Mucosa of descending colon (tissue), 1 donor: ENCODE results near the genes SLC39A6 and RIT2.

GRCh38 chr18:36128843-36129602, at the start of gene SLC39A6:
SLC39A6 (minus strand) TSS chr18:36129340.
- PRO-cap: bidirectional peak, plus-strand start at chr18:36129454, minus-strand start at chr18:36129326

DNA sequence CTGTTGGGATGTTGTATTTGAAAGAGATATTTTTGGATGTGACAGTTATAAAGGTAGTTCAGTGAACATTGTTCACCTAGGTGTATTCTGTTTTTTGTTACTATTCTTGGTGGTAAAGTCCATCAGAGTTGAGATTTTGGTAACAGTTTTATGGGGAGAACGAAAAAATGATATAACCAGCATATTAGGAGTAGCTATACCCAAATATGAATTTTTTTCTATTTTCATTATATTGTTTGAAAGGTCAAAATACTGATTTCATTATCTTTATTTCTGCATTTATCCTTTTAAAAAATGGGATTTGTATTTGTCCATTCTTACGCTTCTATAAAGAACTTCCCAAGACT, 14.3 kb downstream of the ELP2 start:
- PRO-cap: no peak

DNA sequence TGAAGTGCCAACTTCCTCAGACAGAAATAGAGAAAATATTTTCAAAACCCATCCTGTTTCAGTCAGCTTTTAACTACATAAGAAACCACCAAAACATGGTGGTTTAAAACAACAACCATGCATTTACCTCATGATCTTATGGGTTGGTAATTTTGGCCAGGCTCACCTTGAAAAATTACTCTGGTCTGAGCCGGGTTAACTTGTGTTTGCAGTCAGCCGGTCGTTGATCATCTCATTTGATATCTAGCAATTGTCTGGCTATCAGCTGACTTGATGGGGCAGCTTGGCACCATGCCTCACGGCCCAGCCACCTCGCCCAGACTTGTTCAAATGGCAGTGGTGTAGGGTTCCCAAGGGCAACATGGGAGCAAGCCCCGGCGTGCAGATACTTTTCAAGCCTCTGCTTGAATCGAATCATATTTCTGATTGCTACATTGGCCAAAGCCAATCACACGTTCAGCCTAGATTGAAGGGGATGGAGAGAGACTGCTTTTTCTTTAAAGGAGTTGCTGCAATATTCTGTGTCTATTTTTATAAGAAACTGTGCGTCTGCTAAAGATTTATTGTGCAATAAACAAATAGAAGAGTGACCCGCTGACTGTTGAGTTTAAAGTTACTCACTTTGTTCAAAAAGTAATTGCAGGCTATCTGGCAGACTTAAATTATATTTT, 156.5 kb downstream of the TPGS2 start:
- PRO-cap: no peak

- PRO-cap: no peak
Observed at GRCh38 chr18:36724391-36725206, 104.2 kb downstream of the TPGS2 start.

DNA sequence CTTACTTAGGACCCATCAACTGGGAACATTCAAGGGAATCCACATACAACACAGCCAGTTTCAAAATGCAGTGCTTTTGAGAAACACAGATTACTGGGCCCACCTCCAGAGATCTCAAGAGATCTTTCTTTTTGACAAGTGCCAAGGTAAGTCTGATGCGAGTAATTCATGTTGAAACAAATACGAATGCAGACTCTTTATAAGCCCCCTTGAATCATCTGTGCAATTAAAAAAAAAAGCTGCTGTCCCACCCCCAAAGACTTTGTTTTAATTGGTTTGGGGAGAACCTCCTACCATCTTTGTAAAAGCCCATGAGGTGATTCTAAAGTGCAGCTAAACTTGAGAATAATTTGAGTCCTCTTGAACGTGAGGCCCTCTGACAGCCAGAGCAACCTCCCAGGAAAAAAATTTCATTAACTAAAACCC, 1034.4 kb upstream of the PIK3C3 start:
- PRO-cap: no peak

GRCh38 chr18:42298683-42299309, 343.8 kb downstream of the PIK3C3 start:
- PRO-cap: no peak

DNA sequence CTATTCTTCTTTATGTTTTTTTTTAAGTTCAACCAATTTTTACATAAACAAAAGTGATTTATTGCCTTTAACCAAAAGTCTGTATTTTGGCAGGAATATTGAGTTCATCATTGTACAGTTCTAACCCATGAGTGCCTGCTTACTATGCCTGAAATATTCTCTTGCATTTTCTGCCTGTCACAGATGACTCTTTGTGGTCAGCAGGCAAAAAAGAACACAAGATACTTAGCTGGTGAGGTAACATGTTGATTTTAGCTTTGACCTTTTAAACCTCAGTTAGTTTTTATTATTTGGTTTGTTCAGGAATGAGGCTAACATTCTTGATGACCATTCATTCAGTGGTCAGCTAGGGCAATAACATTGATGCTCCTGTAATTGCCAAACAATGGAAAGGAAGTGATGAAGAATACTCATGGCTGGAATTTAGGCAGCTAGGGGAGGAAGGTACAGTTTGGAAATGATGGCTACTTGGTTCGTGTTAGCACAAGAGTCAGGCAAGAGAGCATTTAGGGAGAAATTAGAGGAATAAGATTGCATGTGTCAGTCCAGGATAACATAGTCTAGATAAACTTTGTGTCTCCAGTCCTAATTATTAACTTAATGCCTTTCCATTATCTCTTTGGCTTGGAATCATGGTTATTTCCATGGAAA, 491.2 kb downstream of the PIK3C3 start:
- PRO-cap: no peak

- PRO-cap: no peak
Observed at GRCh38 chr18:43115039-43116019, at the start of gene RIT2. RIT2 (minus strand) TSS chr18:43115685.

DNA sequence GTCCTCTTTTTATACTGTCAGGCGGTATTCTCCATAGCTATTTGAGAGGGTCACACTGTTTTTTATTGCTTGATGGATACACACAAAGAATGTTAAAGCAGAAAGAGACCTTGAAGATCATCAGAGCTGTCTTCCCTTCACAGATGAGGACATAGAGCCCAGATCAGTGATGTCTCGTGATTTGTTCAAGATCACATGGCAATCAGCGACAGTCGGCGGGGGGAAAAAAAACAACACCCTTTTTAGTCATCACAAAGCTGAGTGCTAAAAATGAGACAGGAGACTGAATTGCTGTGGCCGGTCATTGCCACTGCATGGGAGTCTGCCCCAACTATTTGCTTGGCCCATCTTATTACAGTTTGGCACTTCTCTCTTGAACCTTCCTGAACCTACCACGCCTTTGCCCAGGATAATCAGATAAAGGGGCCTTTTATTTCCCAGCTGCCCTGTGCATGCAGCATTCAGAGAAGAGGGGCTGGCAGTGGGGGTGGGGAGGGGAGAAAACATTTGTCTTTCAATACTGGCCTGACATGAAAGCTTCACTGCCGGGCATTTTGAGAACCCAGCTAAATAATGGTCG, 42.7 kb downstream of the SETBP1 start:
- PRO-cap: no peak

GRCh38 chr18:44742536-44743411, 62.1 kb downstream of the SETBP1 start:
- PRO-cap: no peak

DNA sequence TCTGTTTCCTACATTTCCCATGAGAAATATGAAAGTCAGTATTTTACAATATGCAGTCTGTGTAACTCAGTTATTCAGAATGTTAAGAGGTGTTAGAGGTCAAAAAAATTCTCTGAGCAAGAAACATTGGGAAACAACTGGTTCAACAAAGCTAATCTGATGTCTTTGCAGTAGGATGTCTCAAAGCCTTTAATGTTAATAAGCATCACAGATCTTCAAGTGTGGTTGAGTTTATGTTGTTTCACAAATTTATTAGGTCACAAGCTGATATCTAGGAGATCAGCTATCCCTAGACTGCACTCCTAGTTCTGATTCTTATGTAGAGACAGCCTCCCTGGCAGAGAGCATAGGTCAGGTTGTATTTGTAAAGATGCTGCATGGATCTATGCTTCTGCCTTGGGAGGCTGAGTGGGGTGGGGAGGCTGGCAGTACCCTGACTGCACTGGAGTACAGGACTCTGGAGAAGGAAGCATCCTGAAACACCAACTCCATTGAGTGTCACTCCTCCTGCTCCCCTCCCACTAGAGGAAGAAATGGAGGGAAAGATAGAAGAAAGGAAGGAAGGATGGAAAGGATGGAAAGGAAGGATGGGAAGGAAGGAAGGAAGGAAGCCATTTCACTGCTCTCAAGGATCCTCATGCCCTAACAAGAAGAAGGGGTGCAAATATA, 67.1 kb downstream of the SETBP1 start:
- PRO-cap: no peak

DNA sequence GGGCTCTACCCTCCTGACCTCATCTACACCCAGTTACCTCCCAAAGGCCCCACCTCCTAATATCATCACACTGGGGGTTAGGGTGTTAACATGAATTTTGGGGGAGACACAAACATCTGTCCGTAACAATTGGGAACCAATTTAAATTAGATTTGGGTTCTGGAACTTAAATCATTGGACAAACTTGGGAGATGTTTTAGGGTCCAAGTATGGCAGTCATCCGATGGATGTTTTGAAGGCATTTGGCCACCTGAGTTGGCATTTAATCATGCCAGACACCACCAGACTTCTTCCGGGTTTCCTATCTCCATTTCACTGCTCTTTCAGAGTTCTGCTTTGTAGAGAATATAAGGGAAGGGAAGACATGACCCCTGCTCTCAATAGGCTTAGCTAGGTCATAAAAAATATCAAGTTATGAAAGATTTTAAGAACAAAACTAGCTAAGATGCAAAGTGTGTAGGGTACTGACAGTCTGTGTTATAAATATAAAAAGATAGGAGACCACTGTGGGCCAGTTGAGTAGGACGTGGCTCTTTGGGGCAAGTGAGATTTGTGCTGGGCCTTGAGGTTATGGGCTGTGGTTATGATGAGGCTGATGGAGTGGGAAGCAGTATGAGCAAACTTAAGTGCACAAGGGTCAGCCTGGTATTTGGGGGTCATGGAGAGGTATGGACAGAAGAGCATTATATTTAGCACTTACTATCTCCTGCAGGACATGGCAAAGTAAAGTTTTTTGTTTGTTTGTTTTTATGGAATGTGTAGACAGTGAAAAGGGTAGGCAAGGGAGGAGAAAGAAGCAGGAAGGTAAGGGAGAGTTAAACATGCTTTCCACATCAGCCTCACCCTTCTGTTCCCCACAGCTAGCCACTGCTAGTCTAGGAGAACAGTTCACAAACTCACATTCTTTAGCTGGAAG, 70.0 kb downstream of the SETBP1 start:
- PRO-cap: no peak

- PRO-cap: no peak
Observed at GRCh38 chr18:44881121-44881640, 200.5 kb downstream of the SETBP1 start.

DNA sequence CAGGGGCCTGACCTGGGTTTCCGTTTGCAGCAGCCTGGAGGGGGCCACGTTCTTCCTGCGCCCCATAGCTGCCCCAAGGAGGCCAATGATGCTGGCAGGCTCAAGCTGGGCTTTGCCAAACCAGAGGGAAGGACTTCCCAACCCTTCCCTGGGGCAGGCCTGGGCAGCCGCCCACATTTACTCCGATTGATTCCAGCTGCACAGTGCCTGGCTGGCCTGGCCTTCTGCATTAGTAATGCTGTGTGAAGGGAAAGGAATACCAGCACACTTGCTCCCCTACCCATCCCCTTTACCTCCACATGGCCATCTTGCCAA, 360.6 kb upstream of the SLC14A2 start:
- PRO-cap: no peak

DNA sequence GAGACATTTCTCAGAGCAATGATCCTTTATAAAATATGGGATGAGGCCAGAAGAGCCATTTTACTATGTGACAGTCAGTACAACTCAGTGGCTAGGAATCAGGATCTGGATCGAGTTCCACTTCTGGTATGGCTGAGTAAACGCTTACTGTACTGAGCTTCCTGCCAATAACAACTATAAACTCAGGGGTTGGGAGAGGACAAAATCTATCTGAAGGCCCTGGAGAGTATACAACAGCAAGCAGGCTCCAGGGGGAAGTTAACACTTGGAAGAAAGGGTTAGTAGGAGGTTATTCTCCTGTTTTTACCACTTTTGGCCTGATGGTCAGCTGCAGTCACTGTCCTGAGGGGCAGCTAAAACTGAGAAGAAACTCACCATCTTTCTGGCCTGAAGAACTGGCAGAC, 22.3 kb upstream of the SIGLEC15 start:
- PRO-cap: no peak

GRCh38 chr18:46051758-46052688, 20.0 kb downstream of the PSTPIP2 start:
- PRO-cap: no peak

GRCh38 chr18:46061183-46061697, 10.8 kb downstream of the PSTPIP2 start:
- PRO-cap: no peak

DNA sequence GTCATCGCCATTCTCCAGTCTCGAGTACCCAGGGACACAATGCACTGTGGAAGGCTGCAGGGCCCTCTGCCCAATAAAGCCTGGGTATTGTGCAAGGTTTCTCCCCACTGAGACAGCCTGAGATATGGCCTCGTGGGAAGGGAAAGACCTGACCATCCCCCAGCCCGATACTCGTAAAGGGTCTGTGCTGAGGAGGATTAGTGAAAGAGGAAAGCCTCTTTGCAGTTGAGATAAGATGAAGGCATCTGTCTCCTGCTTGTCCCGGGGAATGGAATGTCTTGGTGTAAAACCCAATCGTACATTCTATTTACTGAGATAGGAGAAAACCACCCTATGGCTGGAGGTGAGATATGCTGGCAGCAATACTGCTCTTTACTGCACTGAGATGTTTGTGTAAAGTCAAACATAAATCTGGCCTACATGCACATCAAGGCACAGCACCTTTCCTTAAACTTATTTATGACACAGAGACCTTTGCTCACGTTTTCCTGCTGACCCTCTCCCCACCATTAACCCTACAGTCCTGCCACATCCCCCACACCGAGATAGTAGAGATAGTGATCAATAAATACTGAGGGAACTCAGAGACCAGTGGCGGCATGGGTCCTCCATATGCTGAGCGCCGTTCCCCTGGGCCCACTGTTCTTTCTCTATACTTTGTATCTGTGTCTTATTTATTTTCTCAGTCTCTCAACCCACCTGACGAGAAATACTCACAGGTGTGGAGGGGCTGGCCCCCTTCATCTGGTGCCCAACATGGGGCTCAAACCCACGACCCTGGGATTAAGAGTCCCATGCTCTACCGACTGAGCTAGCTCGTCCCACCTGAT, 9.3 kb downstream of the ATP5F1A start:
- PRO-cap: no peak

DNA sequence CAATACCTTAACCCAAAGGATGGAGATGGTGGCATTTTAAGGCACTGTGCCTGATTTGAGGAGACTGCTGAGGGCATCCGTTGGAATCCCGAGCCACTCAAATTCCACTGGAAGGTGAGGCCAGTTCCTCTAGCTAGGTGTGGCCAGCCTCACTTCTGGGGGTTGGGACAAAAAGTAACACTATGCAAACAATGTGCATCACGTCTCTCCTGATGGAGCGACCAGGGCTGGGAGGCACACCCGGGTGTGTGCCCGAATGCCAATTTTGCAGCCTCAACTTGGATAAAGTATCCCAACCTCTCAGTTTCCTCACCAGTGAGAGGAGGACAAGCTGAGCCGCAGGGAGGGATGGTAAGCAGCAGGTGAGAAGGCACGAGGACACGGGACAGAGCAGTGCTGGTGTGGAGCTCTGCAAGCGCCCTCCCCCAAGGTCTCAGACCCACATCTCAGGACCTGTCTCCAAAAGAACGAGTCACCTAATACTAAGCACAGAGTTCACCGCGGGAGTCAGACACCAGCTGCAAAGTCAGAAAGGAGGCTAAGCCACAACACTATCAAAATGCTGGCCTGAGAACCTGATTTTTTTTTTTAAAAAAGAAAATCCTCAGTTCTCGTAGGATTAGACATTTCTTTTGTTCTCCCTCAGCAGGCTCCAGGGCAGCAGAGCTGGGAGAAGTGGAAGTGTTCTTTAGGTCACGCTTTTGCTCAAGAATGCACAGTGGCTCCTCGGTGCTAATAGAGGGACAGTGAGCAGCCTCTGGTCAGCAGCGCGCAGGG, 11.3 kb upstream of the RNF165 start:
- PRO-cap: no peak

- PRO-cap: no peak
Observed at GRCh38 chr18:46418597-46419266, 84.9 kb downstream of the RNF165 start.